Vein endothelial cell (primary cell): ENCODE measurements around a stretch of chr6.

DNA sequence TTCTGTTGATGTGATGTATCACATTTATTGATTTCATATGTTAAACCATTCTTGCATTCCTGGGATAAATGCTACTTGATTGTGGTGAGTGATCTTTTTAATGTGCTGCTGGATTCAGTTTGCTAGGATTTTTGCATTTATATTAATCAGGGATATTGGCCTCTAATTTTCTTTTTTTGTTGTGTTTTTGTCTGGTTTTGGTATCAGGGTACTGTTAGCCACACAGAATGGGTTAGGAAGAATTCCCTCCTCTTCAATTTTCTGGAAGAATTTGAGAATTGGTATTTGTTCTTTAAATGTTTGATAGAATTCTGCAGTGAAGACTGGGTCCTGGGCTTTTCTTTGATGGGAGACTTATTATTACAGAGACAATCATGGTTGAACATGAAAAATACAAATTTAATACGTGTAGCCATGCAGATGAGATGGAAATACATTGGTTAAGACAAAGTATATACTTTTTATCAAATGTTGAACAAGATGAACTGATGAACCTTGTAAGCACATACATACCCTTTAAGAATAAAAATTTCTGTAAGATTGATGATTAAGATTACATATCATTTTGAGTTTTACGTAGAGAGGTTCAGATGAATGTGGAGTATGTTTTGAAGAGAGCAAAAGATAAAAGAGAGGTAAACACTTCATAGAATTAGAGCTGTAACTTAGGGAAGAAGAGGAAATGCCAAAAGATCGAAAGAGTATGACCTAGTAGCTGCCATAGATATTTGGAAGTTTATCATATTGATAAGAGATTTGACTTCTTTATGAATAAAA is 18.5 kb downstream of the PHF3 start:
- CAGE, long polyA plus RNA = no peak

DNA sequence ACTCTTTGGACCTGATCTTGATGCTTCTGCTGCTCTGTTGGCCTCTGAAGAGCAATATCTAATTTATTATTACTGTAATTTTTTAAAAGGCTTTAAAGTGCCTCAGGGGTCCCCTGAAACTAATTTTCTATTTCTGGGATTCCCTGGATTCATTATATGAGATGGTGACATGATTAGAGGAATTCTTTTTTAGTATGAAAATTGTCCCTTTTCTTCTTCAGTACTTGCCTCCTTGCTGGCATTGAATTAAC is 4.2 kb downstream of the ZC3H11C start:
- CAGE, long polyA plus RNA = no peak

- CAGE, long polyA plus RNA = no peak
Measured at GRCh38 chr6:67878911-67880029, 755.8 kb upstream of the ADGRB3 start.

- CAGE, long polyA plus RNA = no peak
Measured at GRCh38 chr6:67882145-67882910, 752.8 kb upstream of the ADGRB3 start.

DNA sequence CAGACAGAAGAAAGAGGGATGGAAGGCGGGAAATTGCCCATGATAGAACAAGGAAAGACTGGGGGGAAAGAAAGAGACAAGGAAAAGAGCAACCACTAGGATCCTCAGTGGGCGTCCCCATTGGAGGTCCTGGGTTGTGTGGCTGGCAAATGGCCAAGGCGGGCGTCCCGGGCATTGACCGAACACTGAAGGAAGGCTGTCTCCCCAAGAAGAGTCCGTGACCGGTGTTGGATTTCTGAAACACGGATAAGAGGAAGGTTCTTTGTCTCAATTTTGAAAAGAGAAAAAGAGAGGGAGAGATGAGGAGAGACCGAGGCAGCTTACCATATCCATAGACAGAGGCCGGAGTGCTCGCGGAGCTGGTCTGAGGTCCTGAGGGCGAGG is 746.5 kb upstream of the ADGRB3 start:
- CAGE, long polyA plus RNA = no peak

DNA sequence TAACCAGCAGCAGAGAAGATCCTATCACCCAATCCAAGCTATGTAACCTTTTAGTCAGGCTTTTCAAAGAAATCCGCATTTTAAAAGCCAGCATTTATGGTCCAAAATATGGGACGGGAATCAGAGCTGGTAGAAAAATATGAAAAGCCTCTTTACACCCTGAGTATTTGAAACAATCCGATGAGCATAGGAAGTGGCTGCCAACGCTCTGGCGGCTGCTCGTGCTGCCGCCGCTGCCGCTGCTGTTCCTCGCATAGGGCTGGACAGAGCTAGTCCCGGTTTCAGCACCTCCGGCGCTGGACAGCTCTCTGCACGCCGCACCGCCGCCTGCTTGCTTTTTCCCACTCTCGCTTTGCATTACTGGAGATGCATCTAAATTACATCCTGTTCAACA is 564.0 kb downstream of the LMBRD1 start:
- CAGE, long polyA plus RNA = no peak

DNA sequence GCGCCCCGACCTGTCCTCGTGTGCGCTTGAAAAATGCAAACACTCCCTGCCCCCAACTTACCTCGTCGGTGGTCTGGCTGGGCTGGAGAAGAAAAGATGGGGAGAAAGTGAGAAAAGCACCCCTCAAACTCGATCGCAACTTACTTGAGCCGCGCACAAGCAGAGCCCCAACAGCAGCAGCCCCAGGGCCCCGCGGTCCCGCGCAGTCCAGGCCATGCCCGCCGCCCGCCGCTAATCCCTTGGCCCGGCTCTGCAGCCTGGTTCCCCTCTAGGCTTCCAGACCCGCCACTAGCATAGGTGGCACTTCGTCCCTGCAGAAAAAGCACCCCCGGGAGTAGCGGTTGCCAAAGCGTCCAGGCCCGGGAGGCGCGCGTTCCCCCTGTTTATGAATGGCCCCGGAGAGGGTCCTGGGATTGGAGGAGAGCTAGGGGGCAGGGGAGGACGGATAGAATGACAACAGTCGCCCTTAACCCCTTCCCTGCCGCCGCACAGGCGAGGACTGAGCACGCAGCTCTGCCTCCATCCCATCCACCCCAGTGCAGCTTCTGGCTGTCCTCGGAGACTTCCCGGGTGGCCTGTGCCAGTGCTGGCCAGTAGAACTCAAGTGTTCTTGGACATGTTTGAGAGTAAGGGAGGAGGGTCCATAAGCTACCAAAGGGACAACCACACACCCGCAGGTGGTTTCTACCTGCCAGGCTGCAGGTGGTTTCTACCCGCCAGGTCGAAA is 19.9 kb downstream of the COL9A1 start:
- CAGE, long polyA plus RNA = no peak

GRCh38 chr6:71469037-71469800 is 180.6 kb downstream of the OGFRL1 start:
- CAGE, long polyA plus RNA = no peak

DNA sequence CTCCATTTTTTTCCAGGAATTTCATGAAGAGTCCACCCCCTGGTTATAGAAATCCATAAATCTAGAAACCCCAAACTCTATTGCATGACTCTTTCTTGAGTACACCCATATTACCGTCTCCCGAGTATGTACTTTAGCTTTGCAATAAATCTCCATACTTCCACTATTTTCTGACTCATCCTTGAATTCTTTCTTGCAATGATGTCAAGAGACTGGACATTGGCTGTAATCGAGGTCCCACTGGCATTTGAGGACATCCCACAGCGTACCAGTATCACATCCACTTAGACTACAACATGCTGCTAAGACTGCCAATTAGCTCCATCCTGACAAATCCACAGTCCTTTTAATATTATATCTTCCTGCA is 60.6 kb upstream of the KCNQ5 start:
- CAGE, long polyA plus RNA = no peak

DNA sequence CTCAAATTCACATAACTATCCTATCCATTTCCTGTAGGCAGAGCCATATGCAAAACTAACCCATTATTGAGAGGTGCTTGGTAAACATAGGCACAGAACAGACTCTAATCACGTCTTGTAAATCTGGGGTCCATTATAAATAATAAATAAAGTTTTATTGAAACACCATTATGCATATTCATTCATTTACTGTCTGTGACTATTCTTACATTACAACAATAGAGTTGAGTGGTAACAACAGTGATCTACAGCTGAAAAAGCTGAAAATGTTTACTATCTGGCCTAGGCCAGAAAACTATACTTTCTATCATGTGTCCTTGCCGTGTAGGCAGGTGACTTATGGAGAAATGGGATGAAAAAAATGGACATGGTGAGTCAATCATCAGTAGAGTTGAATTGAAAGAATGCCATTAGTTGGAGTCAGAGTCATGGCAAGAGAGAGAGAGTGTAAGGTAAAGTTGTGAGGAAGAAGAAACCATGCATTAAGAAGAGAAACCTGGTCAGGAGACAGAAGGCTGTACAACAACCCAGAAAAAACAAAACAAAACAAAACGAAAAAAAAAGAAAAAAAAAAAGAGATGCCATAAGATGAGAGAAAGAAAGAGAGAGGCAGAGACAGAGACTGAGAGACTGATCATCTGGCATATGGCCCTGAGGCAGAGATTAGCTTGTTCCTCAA is 25.2 kb downstream of the KCNQ5 start:
- CAGE, long polyA plus RNA = no peak

DNA sequence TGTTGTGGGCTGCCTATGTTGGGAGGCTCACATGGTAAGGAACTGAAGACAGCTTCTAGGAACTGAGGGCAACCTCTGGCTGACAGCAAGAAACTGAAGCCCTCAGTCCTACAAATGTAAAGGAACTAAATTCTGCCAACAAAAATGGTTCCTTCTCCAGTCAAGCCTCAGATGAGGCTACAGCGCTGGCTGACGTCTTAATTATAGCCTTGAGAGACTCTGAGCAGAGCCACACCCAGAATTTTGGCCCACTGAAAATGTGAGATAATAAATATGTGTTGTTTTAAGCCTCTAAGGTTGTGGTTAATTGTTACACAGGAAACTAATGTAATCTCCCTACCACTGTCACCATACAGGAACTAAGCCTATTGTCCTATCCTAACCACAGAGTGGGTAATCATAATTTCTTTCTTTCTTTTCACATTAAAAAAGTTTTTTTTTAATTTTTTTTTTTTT is 27.8 kb downstream of the DDX43 start:
- CAGE, long polyA plus RNA = no peak

- CAGE, long polyA plus RNA = no peak
Measured at GRCh38 chr6:73505988-73506326, 14.9 kb downstream of the EEF1A1 start.

GRCh38 chr6:73518139-73518734 is 2.6 kb downstream of the EEF1A1 start:
- CAGE, long polyA plus RNA = no peak

DNA sequence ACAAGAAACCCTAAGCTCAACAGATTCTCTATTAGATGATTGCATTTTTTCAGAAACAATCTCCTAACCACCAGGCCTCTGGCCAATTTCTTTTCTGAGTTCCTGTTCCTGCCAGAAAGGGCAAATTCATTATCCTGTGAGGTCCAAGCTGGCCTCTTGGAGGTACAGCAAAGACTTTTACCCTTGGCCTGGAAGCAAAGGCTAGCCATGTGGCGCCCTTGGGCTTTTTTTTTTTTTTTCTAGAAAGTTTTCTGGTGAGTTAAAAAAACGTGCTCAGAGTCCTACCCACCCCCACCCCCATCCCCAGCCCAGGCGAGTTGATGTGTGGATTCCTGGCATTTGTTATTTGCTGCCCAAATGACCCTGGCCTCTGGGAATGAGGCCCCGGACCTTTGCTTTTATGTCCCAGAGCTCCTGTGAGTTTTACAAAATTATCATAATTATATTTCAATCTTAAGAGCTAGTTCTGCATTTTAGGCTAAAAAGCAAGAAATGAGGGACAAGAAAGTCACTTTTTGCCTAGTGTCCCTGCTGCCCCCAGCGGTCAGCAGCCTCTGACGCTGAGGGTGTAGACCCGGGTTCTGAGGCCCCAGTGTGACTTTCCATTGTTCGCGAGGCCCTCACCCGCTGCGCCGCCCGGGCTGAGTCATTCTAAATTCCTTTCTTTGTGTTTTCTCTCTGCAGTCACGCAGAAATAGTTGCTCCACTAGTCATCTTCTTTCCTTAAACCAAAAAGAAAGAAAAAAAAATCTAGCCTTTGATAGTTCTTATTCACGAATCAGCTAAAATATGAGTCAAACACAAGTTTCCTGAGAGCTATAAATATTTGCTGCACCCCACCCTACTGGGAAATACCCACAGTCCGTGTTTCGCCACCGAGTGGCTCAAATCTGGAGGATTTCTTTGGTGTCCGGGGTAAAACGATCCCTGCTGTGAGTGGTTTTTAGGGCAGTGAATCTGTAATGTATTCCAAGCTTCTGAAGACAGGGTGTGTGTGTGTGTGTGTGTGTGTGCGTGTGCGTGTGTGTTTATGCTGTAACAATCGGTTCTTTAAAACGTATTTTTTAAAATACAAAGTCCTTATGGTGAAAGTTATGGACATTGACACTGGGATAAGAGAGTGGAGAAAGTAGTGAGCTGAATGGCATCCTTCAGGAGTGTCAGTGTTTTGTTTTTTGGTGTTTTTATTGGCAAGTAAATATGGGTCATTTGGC is 59.4 kb upstream of the EEF1A1 start:
- CAGE, long polyA plus RNA = no peak

GRCh38 chr6:73704197-73704744 is 8.3 kb downstream of the CD109 start:
- CAGE, long polyA plus RNA = no peak

DNA sequence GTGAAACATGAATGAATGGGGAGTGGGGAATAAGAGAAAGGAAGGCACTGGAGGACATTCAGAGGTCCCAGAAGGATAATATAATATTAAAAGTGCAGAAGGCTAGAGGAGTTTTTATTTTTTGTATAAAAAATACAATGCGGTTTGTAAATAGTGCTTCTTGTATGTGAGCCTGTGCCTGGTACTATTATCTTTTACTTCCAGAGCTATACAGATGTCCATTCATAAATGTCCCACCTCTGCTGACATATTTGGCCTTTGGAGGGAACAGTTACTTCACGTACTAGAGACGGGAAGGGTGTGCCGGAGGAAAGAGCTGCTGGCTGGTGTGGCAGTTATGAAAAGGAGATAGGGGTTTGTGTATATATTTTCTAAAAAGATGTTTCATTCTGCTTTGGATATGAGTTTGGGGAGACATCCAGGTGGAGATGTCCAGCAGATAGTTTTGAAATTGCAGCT is 8.8 kb downstream of the CD109 start:
- CAGE, long polyA plus RNA = no peak

DNA sequence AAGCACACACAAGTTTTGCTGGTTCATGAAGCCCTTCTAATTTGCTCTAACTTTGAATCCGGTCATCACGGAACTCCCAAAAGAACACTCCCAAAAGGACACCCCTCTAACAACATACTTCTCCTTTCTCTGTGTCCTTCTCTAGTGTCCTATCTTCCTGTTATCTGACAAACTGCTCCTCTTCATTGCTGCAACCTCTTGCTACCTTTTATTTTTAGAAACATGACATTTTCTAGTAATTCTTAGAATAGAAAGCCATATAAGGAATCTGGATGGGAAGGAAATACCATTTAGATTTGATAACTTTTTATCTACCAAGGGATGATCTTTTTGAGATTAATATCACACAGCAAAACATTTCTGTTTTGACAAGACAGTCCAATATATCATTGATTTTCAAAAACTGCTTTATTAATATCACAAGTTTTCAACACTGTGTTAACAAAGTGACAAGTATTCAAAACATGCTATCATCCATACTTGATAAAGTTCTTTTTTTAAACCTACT is 63.1 kb downstream of the COL12A1 start:
- CAGE, long polyA plus RNA = no peak

GRCh38 chr6:75252819-75253429 is 9.3 kb upstream of the COX7A2 start:
- CAGE, long polyA plus RNA = no peak

DNA sequence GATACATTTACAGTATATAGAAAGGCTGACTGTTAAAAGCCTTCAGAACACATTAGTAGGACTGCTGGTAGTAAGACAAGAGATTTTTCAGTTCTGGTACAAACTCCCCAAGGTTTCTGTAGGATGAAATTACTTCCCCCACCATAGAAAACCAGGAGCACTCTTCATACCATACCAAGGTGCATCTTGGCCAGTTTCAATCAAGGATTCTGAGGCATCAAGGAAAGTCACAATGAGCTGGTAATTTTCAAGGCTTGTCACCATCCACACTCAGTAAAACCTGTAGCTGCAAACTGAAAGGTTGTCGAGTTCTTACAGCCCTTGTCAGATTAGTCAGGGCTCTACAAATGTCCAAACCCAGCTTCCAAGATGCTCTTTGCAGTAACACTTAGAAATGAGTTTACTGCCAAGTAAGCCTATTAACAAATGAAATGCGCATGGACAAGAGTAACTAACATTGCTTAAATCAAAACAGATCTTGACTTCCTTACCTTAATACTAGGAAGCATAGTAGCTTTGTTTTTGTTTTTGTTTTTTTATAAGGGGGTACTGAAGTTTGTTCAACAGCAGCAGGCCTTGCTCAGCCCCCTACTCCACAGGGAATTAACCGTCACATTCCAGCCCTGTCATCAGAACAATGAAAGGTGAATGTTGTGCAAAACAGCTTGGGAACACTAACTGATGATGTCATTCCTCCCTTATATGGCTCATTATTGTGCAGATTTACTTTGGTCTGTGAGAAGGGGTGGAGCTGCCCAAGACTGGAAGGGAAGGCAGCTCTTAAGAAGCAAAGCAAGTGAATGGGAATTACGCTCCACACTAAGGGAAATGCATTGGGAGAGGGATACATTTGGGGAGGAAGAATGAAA is 49.8 kb upstream of the TMEM30A start:
- CAGE, long polyA plus RNA = no peak

GRCh38 chr6:75749500-75749994 is 508 bp downstream of the MYO6 start:
- CAGE, long polyA plus RNA = no peak